ENCODE measurements around a stretch of chr13.

DNA sequence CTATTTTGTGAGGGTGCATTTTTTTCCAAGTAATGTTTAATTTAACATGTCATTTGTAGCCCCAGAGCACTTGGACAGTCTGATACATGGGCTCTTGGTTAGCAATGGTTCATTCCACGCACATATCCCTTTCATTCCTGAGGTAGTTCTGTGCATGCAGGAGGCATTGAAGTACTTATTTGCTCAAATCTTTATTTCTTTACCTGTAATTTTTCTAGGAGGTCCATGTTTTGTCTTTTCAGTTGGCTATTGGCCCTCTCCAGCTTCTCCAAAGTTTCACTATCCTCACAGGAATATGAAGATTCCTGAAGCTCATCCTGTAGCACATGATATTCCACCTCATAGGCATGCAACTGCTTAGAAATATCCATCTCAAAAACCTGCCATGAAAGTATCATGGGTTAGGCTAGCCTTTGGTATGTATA is 193.2 kb downstream of the TBC1D4 start:
- PRO-cap: no peak

GRCh38 chr13:75312005-75313068 is 169.6 kb downstream of the TBC1D4 start:
- PRO-cap: no peak

DNA sequence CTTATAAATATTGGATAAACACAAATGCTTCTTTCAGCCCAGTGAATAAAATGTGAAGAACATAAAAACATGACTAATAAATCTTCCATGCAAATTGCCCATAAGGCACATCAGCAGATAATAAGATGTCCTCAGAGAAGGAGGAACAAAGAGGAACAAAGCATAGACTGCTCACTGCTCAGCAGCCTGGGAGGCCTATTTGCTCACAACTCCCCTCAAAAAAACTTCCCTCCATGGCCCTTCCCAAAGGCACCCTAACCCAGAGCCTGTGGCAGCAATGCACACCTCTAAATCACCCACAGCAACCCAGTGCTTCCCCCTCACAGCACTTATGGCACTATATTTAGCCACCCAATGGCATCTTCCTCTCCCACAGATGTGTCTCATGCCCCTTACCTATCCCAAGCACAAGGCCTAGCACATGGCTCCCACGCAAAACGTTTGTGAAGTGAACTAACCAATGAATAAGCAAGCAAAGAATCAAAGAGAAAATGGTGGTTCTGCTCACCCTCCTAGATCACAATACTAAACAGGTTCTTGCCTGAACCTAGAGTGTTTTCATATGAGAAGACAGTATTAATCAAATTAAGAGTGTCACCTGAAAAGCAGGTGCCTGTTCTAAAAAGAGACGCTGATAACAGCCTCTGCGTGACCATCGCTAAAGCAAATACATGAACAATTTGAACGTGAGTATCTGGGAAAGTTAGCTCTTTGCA is 96.9 kb downstream of the TBC1D4 start:
- PRO-cap: no peak

GRCh38 chr13:75458836-75459429 is 23.0 kb downstream of the TBC1D4 start:
- PRO-cap: no peak

GRCh38 chr13:75480503-75481212 is 1.3 kb downstream of the TBC1D4 start:
- PRO-cap: no peak

GRCh38 chr13:75541262-75541651 is 3.6 kb upstream of the COMMD6 start:
- PRO-cap: unidirectional peak, minus-strand start at chr13:75541410

GRCh38 chr13:75724616-75725051 is 88.5 kb downstream of the LMO7 start:
- PRO-cap: no peak

- PRO-cap: unidirectional peak, plus-strand start at chr13:75760549; unidirectional peak, plus-strand start at chr13:75760698
These were observed 124.4 kb downstream of the LMO7 start for GRCh38 chr13:75760154-75761243.

DNA sequence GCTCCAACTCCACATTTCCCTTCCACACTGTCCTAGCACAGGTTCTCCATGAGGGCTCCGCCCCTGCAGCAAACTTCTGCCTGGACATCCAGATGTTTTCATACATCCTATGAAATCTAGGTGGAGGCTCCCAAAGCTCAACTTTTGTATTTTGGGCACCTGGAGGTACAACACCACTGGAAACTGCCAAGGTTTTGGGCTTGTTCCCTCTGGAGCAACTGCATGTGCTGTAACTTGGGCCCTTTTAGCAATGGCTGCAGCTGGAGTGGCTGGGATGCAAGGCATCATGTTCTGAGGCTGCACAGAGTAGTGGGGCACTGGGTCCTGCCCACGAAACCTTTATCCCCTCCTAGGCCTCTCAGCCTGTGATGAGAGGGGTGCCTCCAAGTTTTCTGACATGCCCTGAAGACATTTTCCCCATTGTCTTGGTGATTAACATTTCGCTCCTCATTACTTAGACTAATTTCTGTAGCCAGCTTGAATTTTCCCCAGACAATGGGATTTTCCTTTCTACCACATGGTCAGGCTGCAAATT is 450.8 kb downstream of the LMO7 start:
- PRO-cap: no peak

DNA sequence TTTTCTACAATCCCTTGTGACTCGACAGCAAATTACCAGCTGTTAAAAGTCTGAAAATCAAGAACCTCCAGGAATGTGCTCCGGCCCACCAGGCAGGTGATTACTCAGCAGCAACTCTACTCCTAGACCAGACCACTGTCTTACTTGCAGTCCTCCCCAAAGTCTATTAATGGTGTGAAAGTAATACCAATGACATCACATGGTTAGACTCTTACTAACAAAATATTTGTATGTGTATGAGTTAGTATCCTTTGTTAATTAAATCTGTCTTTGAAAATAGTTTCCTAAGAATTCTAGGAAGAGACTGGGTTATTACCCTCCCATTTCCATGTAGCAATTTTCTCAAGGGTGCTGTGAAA is 362.2 kb downstream of the KCTD12 start:
- PRO-cap: no peak

DNA sequence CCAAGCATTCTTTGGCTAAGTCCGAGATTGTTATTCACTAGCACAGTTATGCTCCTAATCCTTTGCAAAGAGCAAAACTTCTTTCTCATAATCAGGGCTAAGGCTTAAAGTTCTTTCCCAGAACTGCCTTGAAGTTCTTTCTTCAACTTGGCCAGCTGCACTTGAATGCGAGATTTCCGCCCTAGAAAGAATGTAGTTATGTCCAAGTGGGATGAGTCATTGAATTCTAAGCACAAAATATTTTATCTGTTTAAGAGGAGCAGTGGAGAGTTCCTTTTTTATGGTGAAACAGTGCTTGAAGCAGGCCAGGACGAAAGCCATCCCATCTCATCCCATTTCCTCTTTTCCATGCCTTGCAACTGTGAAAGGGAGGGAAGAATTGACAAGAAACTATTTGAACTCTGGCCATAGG is 174.7 kb downstream of the KCTD12 start:
- PRO-cap: no peak

DNA sequence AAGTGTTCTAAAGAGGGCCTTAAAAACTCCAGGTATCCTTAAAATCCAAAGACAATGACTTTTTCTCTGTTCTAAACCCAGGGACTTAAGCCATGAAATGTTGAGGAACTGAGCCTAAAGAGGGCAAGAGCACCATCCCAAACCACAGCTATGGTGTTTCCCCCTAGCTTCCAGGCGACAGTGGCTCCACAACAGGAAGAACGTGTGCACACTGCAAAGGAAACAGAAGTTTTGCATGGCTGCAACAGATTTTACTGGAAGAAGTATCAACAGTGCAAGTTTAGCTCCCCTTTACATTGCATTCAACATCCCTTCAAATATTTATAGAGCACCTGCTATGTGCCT is 8.2 kb upstream of the KCTD12 start:
- PRO-cap: no peak

DNA sequence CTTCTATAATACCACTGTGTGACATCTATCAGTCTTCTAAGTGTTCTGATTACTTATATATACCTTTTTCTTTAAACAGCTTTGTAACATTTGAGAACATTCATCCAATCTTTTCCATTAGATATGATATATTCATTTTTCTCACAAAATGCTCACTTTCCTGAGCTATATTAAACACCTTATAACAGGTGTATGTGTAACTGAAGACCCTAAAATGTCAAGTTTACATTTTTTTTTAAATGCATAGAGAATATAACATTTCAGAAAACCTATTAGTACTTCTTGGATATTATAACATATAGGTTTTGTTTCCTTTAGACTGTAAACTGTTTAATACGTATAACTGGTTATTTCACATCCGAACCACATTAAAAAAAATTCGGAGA is 14.7 kb downstream of the CLN5 start:
- PRO-cap: no peak

DNA sequence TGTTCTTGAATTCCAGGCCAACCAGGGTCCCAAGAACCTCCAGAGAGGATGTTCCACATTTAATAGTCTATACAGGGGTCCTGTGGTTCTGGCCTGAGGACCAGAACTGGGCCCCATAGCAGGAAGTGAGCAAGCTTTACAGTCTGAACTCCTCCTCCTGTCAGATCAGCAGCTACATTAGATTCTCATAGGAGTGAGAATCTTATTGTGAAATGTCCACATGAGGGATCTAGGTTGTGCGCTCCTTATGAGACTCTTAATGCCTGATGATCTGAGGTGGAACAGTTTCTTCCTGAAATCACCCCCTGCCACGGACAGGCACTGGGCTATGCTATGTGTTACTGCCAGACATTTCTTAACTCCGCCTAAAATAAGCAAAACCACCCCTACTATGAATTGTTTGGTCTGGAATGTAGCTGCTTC is 4.7 kb downstream of the FBXL3 start:
- PRO-cap: no peak

- PRO-cap: no peak
These were observed 41.5 kb upstream of the FBXL3 start for GRCh38 chr13:77068492-77068857.

GRCh38 chr13:77150533-77151015 is 123.6 kb upstream of the FBXL3 start:
- PRO-cap: no peak

DNA sequence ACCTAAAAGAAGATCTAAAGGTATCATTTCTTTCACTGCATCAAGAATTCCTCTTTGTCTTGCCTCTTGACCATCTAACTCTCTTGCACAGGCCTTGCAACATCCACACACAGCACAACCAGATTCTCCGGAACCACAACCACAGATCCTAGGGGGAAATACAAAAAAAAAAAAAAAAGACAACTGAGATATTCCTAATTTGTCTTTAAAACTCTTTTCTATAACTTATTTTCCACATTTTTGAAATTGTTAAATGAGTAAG is 83.2 kb downstream of the MYCBP2 start:
- PRO-cap: no peak

DNA sequence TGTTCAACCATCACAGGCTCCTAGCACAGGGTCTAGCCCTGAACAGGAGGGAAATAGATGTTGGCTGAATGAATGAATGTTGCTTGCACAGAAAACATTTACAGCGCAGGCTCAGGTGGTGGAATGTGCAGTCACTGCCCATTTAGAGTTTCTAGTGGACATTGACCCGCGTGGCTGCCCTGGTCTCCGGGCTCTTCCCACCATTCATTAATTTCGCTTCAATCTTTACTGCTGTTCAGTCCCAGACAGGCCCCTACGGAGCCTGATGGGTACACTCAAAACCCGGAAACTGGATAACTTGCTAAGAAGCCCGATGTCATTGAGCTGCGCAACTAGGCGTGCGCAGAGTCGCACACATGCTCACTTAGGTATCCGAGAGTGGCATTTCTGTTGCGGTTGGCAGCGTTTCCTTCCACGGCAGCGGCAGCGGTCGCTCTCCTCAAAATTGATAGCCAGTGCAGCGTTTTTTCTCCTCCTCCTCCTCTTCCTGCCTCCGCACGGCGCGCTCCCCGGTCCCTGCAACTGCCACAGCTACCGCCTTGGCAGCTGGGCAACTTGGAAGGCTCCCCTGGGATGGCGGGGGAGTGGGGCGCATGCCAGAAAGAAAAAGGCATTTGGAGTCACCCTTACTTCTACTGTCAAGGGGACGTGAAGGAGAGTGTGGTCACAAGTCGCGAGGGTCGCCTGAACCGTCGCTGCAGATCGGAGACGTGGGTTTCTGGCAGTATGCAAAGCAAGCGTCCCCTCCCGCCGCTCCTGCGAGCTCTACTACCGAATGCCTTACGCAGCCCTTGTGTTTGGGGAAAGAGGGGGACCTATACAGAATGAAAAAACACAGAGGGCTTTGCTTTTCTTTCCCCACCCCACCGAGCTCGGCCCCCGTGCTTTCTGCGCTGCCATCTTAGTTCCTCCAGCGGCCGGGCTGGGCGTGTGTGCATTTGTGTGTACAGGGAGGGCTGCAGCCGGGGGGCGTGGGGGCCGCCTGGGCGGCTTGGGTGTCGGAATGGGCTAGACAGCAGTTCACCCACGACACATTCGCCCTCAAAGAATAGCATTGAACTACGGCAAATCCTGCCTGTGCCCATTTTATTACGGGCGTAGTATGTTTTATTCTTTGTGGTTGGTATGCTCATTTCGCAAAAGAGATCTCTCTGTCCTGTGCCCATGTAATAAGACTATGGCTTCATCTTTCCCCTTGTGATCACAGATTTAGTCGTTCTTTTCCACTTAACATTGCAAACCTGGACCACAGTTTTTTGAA is 2.5 kb upstream of the MYCBP2 start:
- PRO-cap: bidirectional peak, plus-strand start at position 371 of the sequence, minus-strand start at position 209 of the sequence; bidirectional peak, plus-strand start at position 974 of the sequence, minus-strand start at position 924 of the sequence

DNA sequence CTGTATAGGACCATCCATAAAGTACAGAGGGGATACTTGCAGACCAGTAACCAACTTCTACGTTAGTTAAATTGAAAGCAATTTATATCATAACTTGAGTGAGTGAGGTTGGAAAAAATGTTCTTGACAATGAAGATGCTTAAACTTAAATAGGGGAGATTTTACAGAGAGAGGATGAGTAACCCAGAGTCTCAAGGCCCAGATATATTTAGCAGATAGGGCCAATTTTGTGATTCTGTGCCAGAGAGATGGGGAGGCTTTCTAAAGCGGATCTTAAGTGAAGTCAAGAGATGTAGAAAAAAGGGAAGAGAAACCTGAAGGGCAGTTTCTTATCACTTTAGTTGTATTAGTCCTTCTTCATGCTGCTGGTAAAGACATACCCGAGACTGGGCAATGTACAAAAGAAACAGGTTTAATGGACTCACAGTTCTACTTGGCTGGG is 102.3 kb upstream of the MYCBP2 start:
- PRO-cap: no peak

- PRO-cap: no peak
These were observed 48.6 kb downstream of the SCEL start for GRCh38 chr13:77583996-77584549.